Renal cortical epithelial cell (primary cell): ENCODE results near the genes NCR2 and BYSL.

DNA sequence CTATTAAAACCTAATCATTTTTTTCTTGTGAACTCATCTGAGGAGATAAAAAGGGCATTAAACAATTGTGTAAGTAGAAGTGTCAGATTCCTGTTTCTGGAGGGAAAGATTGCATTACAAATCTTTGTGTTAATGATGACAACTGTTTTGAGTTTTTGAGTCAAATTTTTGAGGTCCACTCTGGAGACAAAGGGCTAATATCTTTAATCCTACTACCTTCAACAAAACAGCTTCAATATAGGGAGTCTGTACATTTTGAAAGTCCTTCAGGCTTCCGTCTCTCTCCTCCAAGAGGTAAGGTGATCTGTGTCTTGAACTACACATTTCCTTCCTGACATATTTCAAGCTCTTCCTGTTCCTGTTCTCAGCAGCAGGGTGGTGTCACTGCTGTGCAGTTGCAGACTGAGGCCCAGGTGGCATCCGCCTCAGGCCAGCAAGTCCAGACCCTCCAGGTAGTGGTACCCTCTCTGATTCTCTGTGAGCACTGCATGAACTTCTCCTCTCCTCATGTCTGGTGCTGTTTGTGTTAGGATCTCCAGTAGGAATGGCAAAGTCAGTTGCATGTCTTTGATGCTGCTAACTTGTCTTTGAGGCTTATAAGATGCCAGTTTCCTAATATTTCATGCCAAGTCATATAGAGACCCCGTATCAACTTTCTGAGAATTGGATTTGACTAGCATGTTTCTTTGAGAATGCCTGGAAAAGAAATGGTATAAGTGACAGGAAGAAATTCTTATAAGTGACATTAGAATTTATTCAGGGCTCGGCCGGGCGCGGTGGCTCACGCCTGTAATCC, 7.9 kb downstream of the NFYA start:
- RRBS: no CpG with 5 or more reads among the region's 8 CpGs

GRCh38 chr6:41091126-41091819, 18.5 kb downstream of the NFYA start:
- RRBS: no CpG with 5 or more reads among the region's 3 CpGs

GRCh38 chr6:41270996-41271537, 15.4 kb downstream of the TREM1 start:
- RRBS: no CpG with 5 or more reads among the region's 2 CpGs

GRCh38 chr6:41302564-41303036, 16.1 kb upstream of the TREM1 start:
- RRBS: no CpG with 5 or more reads among the region's 5 CpGs

GRCh38 chr6:41335519-41335721, at the start of gene NCR2:
NCR2 (plus strand) TSS chr6:41335608.
- RRBS: no CpG with 5 or more reads among the region's 3 CpGs

- RRBS: 6% methylated on average over 6 of the region's 32 CpGs
Measured at GRCh38 chr6:41374985-41375682, 39.7 kb downstream of the NCR2 start.

DNA sequence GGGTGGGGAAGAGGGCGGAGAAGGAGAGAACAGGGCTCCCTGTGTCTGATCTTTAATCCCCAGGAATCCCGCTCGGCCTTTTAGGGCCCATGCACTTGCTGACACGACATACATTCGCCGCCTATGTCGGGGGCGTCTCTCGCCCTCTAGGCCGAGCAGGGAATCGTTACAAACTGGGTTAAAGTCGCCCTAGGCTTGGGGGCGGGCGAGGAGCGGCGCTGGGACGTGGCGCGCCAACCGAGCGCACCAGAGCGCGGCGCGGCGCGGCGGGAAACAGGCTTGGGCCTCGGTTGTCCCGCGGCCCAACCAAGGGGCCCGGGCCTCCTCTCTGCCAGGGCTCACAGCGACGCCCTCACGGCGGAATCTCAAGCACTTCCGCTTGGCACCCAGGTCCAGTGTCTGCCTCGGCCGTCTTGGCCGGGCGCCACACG, 71.3 kb downstream of the NCR2 start:
- RRBS: no CpG with 5 or more reads among the region's 42 CpGs

DNA sequence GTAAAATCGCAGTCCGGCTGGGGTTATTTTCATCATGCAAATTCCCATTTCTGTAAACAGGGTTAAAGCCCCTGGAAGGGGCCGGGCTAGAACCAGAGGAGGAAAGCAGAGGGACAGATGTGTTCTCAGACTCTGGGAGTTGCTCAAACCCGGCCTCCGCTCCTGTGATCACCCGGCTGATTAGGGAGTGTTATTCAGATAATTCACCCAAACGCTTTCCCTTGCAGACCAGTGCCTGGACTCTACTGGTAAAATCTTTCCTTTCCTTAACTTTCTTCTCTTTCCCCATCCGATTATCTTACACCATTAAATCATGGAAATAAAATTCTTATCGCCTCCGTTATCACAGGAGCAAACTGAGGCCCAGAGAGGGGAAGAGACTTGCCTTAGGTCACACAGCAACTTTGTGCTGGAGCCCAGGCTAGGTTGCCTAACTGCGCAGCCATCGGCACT, 93.3 kb downstream of the NCR2 start:
- RRBS: 4% methylated on average over 3 of the region's 12 CpGs

DNA sequence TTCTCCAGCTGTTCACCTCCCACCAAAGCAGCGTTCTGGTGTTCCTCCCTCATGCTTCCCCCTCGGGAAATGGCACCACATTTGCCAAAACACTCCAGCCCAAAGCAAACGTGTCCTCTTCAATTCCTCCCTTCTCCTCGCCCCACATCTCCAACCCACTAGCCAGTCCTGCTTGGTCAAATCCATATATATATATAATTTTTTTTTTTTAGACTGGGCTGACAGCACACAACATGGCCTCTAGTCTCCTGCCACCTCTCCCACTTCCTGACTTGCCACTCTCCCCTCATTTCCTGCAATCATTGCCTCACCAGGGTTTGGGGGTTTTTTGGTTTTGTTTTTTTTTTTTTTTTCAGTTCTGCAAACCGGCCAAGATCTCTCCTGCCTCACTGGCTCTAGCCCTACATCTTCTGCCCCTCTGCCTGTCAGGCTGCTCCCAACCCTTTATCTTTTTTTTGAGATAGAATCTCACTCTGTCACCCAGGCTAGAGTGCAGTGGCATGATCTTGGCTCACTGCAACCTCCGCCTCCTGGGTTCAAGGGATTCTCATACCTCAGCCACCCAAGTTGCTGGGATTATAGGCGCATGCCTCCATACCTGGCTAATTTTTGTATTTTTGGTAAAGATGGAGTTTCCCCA, 104.6 kb downstream of the NCR2 start:
- RRBS: no CpG with 5 or more reads among the region's 7 CpGs

- RRBS: 74% methylated on average over 18 of the region's 59 CpGs
Measured at GRCh38 chr6:41560246-41561223, 14.4 kb downstream of the FOXP4 start.

DNA sequence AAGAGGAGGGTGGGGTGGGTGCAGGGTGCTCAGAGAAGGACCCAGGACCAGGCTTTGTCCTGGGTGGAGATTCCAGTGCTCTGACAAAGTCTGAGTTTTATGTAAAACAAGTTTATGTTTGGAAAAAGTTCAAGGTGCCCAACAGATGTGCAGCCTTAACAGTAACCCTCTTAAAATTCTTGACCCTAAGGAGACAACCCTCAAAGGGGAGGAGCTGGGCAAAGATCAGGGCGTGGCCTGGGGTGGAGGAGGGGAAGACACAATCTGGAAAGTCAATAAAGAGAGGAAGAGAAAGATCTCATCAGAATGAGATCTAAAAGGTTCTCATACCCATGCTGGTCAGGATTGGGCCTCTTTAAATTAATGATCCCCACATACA, 32.8 kb downstream of the FOXP4 start:
- RRBS: no CpG with 5 or more reads among the region's 1 CpG

DNA sequence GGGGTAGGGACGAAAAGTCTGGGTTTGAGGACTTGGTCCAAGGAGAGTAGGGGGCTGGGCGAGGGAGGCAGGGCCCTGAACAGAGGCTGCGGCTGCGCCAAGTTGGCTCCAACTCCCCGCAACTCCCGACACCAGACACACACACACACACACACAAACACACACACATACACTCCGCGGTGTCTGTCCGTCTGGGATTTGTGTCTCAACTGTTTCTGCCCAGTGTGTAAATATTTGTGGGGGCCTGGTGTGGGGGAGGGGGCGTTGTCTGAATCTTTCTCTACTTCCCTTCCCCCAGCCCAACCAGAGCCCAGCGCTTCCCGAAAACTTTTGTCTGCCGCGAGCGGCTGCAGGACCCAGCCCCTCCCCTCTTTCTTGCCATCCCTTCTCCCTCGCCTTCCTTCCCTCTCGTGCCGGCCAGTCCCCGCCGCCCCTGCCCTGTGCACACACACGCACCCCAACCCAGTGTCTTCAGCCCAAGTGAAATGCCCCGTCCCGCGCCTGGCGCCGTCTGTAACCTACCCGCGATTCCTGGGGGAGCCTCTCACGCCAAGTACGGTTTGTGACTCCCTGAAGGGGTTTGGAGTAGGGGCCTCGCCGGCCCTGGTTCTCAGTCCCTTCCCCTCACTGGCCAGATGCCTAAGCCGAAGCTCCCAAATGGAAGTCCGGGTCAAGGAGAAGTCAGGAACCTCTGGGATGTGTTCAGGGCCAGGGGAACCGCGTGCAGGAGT, 840 bp downstream of the MDFI start:
- RRBS: 67% methylated on average over 5 of the region's 36 CpGs

GRCh38 chr6:41698005-41698724, 37.2 kb downstream of the TFEB start:
- RRBS: no CpG with 5 or more reads among the region's 14 CpGs

- RRBS: no CpG with 5 or more reads among the region's 7 CpGs
Measured at GRCh38 chr6:41744270-41744966, 2.8 kb downstream of the PGC start.

DNA sequence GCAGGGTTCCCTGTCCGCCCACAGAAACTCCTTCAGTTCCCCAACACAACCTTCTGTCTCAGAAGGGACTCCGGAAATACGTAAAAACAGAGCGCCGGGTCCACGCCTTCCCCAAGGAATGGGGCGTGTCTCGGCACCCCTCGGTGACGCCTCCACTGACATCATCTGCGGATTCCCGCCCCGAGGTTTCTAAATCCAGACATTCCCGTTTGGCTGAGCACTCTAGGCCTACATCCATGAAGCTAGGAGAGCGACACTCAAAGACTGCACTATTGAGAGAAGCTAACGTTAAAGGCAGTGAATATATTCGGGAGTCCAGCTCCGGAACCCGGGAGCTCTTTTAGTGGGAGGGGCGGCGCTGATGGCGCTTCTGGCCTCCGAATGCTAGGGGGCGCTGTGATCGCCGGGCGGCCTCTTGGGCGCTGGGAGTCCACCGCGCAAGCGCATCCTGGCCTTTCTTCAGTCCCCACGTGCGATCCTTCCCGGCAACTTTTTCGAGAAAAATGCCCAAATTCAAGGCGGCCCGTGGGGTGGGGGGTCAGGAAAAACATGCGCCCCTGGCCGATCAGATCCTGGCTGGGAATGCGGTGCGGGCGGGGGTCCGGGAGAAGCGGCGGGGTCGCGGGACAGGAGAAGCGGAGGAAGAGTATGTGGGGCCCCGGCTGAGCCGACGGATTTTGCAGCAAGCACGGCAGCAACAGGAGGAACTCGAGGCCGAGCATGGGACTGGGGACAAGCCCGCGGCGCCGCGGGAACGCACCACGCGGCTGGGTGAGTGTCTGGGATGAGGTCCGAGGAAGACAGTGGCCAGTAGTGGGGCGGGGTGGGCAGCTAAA, at the start of gene BYSL:
TSS of gene BYSL (plus strand) at position 440 of the 836 bp plus-strand sequence.
- RRBS: 1% methylated on average over 21 of the region's 64 CpGs

DNA sequence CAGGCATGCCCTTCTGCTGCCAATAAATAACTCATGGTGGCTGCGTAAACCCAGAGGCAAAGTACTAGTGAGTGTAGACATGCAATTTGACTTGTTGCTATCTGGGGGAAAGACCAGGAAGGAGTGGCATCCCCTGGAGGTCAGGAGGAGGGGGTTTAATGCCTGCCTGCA, 1.7 kb downstream of the CCND3 start:
- RRBS: no CpG with 5 or more reads among the region's 1 CpG

GRCh38 chr6:42140767-42142060, 1.2 kb downstream of the C6orf132 start:
- RRBS: no CpG with 5 or more reads among the region's 20 CpGs

- RRBS: 7% methylated on average over 6 of the region's 28 CpGs
Measured at GRCh38 chr6:42177420-42178372, 4.5 kb downstream of the GUCA1A start.

DNA sequence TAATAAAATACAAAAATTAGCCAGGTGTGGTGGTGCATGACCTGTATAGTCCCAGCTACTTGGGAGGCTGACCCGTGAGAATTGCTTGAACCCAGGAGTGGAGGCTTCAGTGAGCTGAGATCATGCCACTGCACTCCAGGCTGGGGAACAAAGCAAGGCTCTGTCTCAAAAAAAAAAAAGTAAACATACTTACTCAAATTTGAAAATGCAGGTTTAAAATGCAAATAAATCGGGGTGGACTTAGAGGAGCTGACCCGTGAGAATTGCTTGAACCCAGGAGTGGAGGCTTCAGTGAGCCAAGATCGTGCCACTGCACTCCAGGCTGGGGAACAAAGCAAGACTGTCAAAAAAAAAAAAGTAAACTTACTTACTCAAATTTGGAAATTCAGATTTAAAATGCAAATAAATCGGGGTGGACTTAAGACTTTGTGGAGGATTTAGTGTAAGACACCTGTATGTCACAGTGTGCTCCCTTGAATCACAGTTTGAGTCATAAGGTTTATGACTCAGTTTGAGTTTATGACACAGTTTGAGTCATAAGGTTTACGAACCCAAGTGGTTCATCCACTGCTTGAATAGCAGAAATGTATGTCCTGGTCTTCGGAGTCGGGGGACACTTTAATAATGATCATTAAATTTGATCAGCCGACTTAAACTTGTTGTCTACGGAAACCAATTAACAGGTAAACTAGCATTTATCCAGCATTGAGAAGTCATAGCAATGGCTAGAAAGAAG, 6.7 kb upstream of the MRPS10 start:
- RRBS: no CpG with 5 or more reads among the region's 10 CpGs

- RRBS: no CpG with 5 or more reads among the region's 8 CpGs
Measured at GRCh38 chr6:42226620-42227193, 9.0 kb upstream of the MRPS10 start.